Skeletal muscle tissue (tissue), 7 donors: ENCODE measurements around a stretch of chr11.

- PRO-cap, 3 experiments = no peak in any of the 3 experiments
- RAMPAGE, long total RNA = no peak
- RRBS, 2 experiments = no CpG with 5 or more reads among the region's 4 CpGs
These were observed 22.7 kb upstream of the RCN1 start for GRCh38 chr11:32068278-32068531.

- PRO-cap, 3 experiments = no peak in any of the 3 experiments
- RAMPAGE, long total RNA = no peak
- RRBS, 2 experiments = no CpG with 5 or more reads among the region's 10 CpGs
These were observed 13.6 kb downstream of the RCN1 start for GRCh38 chr11:32104114-32105137.

GRCh38 chr11:32290557-32291363 lies 144.6 kb downstream of the WT1 start:
- PRO-cap, 3 experiments = no peak in any of the 3 experiments
- RAMPAGE, long total RNA = no peak
- RRBS, 2 experiments = no CpG with 5 or more reads among the region's 3 CpGs

GRCh38 chr11:32428331-32429589 lies 6.6 kb downstream of the WT1 start:
- PRO-cap, 3 experiments = no peak in any of the 3 experiments
- RAMPAGE, long total RNA = no peak
- RRBS, 2 experiments = no CpG with 5 or more reads among the region's 52 CpGs

GRCh38 chr11:32432400-32433478 lies 2.6 kb downstream of the WT1 start:
- PRO-cap, 3 experiments = no peak in any of the 3 experiments
- RAMPAGE, long total RNA = no peak
- RRBS, 2 experiments = no CpG with 5 or more reads among the region's 34 CpGs

DNA sequence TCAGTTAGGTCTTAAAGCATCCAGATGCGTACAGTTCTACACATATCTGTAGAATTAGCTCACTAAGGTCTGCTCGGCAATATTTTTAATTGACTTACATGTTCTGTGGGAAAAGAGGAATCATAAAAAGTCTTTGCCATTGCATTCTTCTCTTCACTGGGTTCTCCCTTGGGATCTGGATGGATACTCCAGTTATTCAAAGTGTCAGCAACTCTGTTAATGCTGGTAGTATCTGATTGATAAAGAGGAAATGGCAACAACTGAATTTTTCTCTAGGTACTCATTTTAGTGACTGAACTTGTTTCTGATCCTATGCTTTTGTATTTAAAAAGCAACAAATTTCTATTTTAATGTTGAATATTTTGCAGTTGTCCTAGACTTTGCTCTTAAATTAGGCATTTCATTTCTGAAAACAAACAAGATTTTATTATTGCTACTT lies 27.4 kb downstream of the EIF3M start:
- PRO-cap, 3 experiments = no peak in any of the 3 experiments
- RAMPAGE, long total RNA = no peak
- RRBS, 2 experiments = no CpG with 5 or more reads among the region's 2 CpGs

- PRO-cap, 3 experiments = no peak in any of the 3 experiments
- RAMPAGE, long total RNA = no peak
- RRBS, 2 experiments = no CpG with 5 or more reads among the region's 3 CpGs
These were observed 61.2 kb downstream of the QSER1 start for GRCh38 chr11:32953667-32954322.

DNA sequence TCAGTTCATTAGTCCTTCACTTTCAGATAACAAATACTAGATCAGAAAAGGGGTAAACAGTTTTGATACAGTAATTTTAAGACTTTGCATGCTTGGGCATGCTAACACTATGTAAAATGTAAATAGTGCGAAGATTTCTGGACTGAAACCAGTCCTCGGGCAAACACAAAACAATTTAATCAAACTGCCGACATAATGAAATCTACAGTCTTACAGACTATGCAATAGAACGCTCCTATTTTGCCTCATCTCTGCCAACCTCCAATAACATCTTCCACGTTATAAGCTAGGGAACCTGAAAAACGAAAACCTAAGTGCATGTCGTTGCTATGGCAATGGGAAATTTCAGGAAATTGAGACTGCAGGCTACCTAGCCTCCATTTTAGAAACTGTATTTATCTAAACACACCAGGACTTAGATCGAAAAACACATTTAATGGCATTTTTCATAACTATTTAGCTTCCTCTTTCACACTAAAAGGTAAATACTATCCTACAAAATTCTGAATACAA lies 1.2 kb downstream of the CSTF3 start:
- PRO-cap, 3 experiments = no peak in any of the 3 experiments
- RAMPAGE, long total RNA = no peak
- RRBS, 2 experiments = no CpG with 5 or more reads among the region's 8 CpGs

- PRO-cap, 3 experiments = no peak in any of the 3 experiments
- RAMPAGE, long total RNA = no peak
- RRBS, 2 experiments = no CpG with 5 or more reads among the region's 9 CpGs
These were observed 764 bp upstream of the CSTF3 start for GRCh38 chr11:33162133-33162355.

DNA sequence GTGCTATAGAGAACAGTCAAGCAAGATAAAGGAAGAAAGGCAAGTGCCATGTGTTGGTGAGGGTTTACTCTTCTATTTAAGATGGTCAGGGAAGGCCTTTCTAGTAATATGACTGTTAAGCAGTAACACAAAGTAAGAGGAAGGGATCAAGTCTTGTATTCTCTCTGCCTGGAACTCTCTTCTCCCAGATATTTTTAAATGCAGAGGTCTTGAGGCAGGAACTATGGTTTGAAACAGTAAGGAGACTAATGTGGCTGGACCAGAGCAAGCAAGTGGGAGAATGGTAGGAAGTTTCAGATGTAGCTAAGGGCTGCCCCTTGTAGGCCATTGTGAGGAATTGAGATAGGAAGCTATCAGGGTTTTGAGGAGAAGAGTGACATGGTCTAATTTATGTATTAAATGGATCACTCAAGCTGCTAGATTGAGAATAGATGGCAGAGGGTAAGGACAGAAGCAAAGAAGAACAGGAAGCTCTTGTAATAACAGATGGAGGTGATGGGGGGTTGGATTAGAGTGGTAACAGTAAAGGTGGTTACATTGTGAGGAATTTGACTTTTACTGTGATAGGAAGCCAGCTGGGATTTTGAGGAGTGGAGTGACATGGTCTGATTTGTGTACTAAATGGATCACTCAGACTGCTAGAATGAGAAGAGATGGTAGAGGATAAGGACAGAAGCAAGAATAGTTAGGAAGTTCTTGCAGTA lies 55.9 kb upstream of the KIAA1549L start:
- PRO-cap, 3 experiments = no peak in any of the 3 experiments
- RAMPAGE, long total RNA = no peak

DNA sequence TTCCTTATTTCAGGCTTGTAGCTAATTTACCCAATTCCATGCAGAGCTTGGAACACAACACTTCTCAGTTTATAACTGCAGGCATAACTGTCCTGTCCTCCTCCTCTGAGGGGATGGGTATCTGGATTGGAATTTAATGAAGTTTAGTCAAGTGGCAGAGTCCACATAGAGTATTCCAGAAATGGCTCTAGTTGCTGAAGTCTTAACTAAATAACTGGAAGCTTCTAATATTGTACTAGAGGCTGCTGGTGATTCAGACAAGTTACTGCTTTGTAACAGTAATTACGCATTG lies 12.7 kb upstream of the C11orf91 start:
- PRO-cap, 3 experiments = no peak in any of the 3 experiments
- RAMPAGE, long total RNA = no peak
- RRBS, 2 experiments = no CpG with 5 or more reads among the region's 1 CpG

- PRO-cap, 3 experiments = no peak in any of the 3 experiments
- RAMPAGE, long total RNA = no peak
- RRBS, 2 experiments = no CpG with 5 or more reads among the region's 9 CpGs
These were observed 26.7 kb downstream of the LMO2 start for GRCh38 chr11:33864927-33865793.

DNA sequence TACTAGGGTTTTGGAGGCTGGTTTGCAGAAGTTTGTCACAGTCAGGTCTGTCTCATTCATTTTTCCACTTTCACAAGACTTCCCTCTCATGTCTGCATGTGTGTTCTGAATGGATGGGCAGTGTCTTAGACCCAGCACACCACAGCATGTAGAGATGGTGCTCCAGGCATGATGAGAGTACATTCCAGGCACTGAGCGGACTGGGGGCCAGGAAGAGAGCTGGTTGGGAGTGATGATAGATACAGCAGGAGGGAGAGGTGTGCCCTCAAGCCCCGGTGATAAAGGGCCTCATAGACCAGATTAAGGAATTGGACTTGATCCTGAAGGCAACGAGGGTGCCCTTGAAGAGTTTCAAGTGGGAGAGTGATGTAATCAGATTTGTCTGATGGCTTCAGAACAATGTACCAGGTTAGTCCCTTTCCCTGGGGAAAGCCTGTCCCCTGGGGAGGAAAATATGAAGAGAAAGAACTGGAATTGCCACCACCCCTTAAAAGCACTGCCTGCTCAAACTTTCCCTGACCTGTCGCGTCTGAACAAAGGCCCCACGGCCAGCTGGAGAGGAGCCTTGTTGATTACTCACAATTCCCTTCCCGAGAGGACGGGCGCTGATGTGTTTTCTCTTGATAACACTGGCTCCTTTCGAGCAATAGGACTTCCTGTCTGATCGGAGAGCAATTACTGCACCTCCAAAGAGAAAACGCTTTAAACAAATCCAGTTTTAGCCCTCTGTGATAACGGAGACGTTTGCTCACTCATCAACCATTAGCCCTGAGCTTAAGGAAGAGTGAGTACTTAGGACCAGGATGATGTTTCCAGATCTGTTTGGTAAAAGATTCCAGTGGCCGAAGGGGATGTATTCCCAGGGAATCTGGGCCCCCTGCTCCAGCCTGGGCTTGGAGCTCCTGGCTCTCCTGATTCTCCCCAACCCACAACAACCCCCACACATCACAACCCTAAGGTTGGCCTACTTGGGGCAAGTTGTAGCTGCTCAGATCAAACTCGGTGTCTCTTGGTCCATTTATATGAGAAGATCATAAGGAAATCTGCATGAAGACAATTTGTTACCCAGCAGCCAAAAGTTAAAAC lies 45.3 kb upstream of the LMO2 start:
- PRO-cap, 3 experiments = peak in 1 of 3 experiments; most common plus-strand start position 652 of the sequence (in 1)
- RAMPAGE, long total RNA = no peak
- RRBS, 2 experiments = no CpG with 5 or more reads among the region's 16 CpGs

GRCh38 chr11:34067767-34068471 lies 16.4 kb downstream of the CAPRIN1 start:
- PRO-cap, 3 experiments = no peak in any of the 3 experiments
- RAMPAGE, long total RNA = no peak
- RRBS, 2 experiments = no CpG with 5 or more reads among the region's 3 CpGs

- PRO-cap, 3 experiments = no peak in any of the 3 experiments
- RAMPAGE, long total RNA = no peak
- RRBS, 2 experiments = no CpG with 5 or more reads among the region's 5 CpGs
These were observed 82.3 kb downstream of the ABTB2 start for GRCh38 chr11:34275578-34275913.

DNA sequence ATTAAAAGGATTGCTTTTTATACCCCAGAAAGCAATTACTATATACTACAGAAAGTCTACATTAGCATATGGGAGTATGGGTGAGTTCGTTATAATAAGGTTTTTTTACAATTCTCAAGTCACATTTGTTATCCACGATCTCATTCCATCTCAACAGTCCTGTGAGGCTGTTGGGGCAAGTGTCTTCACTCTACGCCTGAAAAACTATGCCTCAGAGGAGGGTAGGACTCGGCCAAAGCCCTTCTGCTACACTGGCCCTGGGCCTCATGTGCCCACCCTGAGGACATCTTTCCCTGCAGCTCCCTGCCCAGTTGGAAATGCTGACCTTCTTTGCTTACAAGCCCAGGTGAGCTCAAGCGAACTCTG lies 18.4 kb downstream of the EHF start:
- PRO-cap, 3 experiments = no peak in any of the 3 experiments
- RAMPAGE, long total RNA = no peak
- RRBS, 2 experiments = no CpG with 5 or more reads among the region's 5 CpGs

- PRO-cap, 3 experiments = no peak in any of the 3 experiments
- RAMPAGE, long total RNA = no peak
- RRBS, 2 experiments = no CpG with 5 or more reads among the region's 1 CpG
These were observed 47.0 kb downstream of the EHF start for GRCh38 chr11:34667927-34668341.

DNA sequence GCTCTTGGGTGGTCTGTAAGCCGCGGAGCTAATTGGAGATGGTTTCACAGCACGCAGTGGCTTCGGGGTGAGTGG lies 168 bp downstream of the PDHX start:
- PRO-cap, 3 experiments = no peak in any of the 3 experiments
- RAMPAGE, long total RNA = no peak
- RRBS, 2 experiments = 0% methylated on average over 2 of the region's 4 CpGs; no CpG with 5 or more reads in 1 of the 2 experiments

DNA sequence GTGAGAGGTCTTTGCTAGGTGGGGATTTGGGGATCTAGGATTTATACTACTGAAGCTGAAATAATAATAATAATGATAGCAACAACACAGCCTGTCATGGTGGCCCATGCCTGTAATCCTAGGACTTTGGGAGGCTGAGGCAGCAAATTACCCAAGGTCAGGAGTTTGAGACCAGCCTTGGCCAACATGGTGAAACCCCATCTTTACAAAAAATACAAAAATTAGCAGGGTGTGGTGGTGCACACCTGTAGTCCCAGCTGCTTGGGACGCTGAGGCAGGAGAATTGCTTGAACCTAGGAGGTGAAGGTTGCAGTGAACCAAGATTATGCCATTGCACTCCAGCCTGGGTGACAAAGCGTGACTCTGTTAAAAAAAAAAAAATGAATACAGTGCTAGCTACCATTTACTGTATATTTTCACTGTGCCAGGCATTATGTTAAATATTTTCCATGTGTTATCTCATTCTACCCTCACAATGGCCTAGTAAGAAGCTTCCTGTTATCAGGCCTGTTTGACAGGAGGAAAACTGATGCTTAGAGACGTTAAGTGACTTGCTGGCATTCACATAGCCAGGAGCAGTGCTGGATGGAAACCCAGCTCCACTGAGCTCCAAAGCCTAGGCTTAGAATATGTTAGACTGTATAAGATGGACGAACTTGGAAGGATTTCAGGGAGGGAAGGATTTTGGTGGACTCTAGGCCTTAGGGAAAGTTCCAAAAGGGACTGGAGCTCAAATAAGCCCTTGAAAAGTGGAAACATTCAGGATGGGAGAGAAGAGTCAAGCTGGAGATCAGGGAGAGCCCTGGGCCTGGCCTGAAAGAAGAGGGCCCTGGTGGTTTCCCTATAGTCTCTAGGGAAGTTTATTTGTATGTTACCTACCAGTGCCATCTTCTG lies 1.9 kb downstream of the CD44 start:
- PRO-cap, 3 experiments = no peak in any of the 3 experiments
- RAMPAGE, long total RNA = no peak
- RRBS, 2 experiments = no CpG with 5 or more reads among the region's 4 CpGs

DNA sequence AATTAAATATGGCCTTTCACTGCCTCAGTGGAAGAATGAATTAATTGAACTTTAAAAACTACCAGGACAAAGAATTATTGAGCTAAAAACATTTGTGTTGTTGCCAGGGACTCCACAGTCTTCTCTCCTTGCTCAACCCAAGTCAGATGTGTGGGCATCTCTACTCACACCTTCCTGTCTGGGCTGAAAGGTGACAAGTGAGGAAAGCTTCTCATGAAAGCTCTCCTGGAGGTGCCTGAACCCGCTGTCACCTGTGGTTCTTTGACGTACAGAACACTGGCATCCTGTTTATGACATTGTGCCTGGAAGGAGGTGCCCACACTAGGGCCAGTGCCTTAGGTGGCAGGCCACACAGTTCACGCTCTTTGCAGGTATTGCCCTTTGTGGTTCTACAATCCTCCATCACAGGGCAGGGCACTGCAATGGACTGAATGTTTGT lies 108.4 kb downstream of the CD44 start:
- PRO-cap, 3 experiments = no peak in any of the 3 experiments
- RAMPAGE, long total RNA = no peak
- RRBS, 2 experiments = no CpG with 5 or more reads among the region's 3 CpGs